Jurkat, Clone E6-1 (cell line): ENCODE data around the genes HNRNPH3, TET1 and STOX1.

DNA sequence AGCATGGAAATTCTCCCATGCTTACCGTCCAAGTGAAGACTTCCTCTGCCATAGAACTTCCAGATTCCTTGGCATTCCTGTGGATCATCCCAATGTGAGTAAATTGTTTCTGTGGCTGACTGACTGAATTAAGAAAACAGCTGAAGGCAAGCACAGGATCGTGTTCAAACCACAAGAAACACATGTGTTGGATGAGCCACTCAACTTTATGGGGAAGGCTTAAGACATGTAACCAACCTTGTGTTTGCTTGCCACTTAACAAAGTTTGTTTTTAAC lies 2.6 kb upstream of the MYPN start:
- RRBS, result no CpG with 5 or more reads among the region's 2 CpGs

GRCh38 chr10:68332003-68332215 lies at the start of gene HNRNPH3:
Gene HNRNPH3 (plus strand): TSS chr10:68332064.
- RRBS, result no CpG with 5 or more reads among the region's 18 CpGs

DNA sequence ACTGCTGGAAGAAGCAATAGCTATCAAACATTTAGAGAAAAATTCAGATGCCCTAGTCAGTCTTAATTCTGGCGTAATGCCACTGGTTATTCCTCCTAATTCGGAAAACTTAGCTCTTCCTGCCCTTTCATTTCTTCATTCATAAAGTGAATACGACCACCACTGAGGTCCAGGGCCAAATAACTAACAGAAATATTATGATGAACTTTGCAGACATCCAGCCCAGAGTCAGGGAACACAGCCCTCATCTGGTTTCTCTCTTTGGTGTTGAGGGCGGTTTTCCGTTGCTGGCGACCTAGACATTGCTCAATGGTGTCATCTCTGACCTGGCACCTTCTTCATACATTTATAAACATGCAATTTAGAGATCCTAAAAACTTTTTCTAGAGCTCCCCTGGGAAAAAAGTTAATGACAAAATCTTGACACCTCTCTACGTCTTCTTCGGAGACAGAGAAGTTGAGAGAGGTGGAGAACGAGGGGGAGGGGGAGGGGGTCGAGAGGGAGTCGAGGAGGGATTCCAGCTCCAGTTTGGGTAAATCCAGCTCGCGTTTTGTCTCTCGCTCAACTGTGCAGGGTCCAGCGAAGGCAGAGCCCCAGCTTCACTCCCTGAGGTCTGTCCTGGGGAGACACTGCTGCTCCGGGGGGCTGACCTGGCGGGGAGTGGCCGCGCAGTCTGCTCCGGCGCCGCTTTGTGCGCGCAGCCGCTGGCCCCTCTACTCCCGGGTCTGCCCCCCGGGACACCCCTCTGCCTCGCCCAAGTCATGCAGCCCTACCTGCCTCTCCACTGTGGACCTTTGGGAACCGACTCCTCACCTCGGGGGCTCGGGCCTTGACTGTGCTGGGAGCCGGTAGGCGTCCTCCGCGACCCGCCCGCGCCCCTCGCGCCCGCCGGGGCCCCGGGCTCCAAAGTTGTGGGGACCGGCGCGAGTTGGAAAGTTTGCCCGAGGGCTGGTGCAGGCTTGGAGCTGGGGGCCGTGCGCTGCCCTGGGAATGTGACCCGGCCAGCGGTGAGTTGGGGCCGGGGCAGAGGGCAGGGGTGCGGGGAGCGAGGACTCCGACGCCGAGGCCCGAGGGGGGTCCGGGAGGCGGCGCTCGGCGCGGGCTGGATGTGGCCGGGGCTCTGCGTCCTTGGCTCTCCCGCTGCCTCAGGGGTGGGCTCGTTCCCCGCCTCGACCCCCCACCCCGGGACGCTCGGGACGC lies at the start of gene TET1:
Gene TET1 (plus strand): TSS at position 603 of the 1,201 bp plus-strand sequence.
- RRBS, result 8% methylated on average over 41 of the region's 74 CpGs

- RRBS, result 3% methylated on average over 14 of the region's 129 CpGs
Measured at GRCh38 chr10:68826978-68828046, at the start of gene STOX1. Gene STOX1 (plus strand): TSS chr10:68827531.

- RRBS, result 2% methylated on average over 13 of the region's 42 CpGs
Measured at GRCh38 chr10:68900336-68901154, 570 bp upstream of the DDX50 start.

DNA sequence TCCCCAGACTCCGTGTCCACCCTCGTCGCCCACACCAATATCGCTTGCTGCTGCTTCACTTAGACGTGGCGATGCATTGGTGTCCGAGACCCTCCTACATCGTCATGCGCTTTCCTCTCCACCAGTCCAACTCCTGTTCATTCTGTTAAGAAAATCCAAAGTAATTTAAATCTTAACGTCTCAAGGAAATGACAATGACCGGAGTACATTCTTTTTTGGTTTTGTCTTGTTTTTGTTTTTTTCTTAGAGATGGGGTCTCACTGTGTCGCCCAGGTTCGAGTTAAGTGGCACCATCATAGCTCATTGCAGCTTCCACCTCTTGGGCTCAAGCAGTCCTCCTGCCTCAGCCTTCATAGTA lies 846 bp downstream of the KIFBP start:
- RRBS, result no CpG with 5 or more reads among the region's 13 CpGs

GRCh38 chr10:68992817-68993616 lies 4.4 kb downstream of the KIFBP start:
- RRBS, result no CpG with 5 or more reads among the region's 3 CpGs

DNA sequence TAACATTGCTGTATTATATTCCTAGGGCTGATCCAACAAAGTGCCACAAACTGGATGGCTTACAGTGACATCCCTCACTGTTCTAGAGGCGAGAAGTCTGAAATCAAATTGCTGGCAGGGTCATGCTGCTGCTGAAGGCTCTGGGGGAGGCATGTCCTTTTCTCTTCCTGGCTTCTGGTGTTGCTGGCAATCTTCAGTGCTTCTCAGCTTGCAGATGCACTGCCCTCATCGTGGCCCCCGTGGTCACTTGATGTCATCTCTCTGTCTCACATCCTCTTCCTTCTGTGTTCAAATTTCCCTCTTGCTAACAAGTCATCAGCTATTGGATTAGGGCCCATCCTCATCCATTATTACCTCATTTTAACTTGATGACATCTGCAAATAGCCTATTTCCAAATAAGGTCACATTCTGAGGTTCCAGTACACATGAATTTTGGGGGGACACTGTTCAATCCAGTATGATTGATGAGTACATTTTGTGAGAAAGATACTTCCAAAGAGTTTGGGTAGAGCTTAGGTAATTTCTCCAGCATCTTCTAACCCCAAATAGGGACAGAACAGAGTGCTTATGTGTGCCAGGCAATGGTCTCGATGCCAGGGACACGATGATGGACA lies 36.6 kb upstream of the SRGN start:
- RRBS, result no CpG with 5 or more reads among the region's 5 CpGs

DNA sequence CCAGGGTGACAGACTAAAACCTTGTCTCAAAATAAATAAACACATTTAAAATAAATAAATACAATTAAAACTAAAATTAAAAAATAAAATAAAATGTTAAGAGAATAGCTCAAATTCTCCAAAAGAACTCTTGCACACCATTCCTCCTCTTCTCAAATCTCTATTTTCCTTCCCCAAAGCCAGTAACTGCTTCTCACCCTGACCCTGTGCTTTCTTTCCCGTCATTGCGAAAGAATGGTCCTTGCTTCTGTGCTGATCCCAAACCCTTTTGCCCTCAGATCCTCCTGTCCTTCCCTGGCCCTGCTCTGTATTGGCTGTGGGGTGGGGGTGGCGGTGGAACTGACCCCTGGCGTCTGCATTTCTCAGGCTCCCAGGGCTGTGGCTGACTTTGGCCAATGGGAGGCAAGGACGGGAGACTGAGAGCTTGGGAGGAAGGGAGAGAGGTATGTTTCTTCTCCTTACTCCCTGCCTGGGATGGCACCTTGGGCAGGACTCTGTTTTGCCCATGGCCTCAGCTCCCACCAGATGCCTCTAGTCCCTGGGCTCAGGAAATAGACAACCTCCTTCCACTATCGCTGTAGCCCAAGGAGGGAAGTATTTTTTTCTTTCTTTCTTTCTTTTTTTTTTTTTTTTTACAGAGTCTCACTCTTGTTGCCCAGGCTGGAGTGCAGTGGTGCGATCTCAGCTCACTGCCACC lies 12.6 kb downstream of the SRGN start:
- RRBS, result no CpG with 5 or more reads among the region's 7 CpGs

DNA sequence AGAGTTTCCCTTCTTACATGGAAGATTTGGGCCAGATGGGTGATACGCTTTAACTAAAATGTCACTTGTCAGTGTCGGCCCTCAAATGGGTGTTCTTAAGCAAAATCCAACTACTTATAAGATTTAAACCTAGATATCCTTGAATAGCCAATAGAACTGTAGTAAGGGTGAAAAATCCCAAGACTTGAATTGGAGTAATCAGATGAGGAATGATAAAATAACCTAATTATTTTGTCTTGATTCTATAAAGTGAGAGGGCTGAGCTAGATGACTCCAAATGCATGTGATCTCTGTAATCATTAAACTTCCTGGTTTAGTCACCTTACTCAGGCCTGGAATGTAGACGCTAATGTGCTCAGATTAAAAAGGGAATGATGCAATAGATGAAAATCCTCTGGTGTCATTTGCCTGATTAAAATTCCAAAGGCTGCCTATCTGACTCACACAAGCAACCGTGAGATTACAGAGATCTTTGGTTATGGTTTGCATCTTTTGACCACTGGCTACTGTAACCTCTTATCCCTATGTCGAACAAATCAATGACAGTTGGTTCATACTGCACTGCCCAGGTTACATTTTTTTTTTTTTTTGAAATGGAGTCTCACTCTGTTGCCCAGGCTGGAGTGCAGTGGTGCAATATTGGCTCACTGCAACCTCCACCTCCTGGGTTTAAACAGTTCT lies 3.0 kb upstream of the HKDC1 start:
- RRBS, result no CpG with 5 or more reads among the region's 5 CpGs

DNA sequence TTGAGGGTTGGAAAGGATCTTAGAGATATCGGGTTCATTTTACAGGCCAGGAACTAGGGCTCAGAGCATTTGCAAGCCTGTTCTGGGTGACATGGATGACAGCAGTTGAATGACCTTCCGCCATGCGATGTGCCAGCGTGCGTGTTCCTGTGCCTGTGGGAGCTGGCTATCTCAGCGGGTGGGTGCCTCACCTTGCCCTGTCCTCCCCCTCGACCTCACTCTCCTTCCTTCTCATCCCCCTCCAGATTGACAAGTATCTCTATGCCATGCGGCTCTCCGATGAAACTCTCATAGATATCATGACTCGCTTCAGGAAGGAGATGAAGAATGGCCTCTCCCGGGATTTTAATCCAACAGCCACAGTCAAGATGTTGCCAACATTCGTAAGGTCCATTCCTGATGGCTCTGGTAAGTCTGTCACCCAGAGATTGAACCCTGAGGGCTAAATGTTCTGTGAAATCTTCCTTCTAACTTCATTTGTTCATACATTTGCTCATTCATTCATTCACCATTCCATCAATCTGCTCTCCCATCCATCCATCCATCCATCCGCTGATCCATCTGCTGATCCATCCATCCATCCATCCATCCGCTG lies 25.0 kb downstream of the HK1 start:
- RRBS, result no CpG with 5 or more reads among the region's 14 CpGs

GRCh38 chr10:69345044-69346157 lies 26.8 kb downstream of the HK1 start:
- RRBS, result no CpG with 5 or more reads among the region's 11 CpGs

- RRBS, result no CpG with 5 or more reads among the region's 9 CpGs
Measured at GRCh38 chr10:69349087-69349916, 30.7 kb downstream of the HK1 start.

GRCh38 chr10:69359577-69360138 lies 41.0 kb downstream of the HK1 start:
- RRBS, result no CpG with 5 or more reads among the region's 11 CpGs

GRCh38 chr10:69382382-69382947 lies 34.3 kb downstream of the TACR2 start:
- RRBS, result no CpG with 5 or more reads among the region's 25 CpGs

DNA sequence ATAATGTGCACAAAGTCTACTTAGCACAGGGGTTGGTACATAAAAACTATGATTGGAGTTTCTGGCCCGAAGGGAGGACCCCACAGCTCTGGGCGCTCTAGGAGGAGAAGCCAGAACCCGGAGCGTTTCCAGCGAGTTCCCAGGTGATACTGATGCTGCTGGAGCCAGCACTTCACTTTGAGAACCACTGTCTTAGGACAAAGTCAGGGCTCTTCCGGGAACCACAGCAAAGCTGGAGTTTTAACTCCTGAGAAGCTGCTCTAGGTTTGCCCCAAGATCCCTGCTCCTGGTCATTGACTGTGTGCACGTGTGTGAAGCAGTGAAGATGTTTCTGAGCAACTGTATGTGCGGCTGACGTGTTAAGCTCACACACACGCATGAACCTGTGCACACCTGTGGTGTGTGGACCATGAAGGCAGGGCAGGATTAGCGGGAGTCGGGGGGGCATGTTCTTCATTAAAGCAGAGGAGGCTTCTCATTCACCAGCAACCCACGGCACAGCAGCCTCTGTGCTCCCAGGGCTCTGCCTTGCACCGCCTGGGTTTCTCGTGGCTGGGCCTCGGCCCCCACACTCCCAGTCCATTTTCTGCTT lies 662 bp upstream of the TACR2 start:
- RRBS, result 74% methylated on average over 4 of the region's 16 CpGs

- RRBS, result no CpG with 5 or more reads among the region's 7 CpGs
Measured at GRCh38 chr10:69473361-69473676, 22.1 kb downstream of the TSPAN15 start.

- RRBS, result no CpG with 5 or more reads among the region's 1 CpG
Measured at GRCh38 chr10:69575710-69576078, 2.5 kb upstream of the NEUROG3 start.

- RRBS, result no CpG with 5 or more reads among the region's 22 CpGs
Measured at GRCh38 chr10:69732011-69733004, 69.4 kb upstream of the COL13A1 start.

GRCh38 chr10:69845903-69846533 lies 44.3 kb downstream of the COL13A1 start:
- RRBS, result no CpG with 5 or more reads among the region's 13 CpGs